Colon Carcinoma Metastatic in the Brain (tissue), 2 donors: ENCODE measurements around a stretch of chr13.

DNA sequence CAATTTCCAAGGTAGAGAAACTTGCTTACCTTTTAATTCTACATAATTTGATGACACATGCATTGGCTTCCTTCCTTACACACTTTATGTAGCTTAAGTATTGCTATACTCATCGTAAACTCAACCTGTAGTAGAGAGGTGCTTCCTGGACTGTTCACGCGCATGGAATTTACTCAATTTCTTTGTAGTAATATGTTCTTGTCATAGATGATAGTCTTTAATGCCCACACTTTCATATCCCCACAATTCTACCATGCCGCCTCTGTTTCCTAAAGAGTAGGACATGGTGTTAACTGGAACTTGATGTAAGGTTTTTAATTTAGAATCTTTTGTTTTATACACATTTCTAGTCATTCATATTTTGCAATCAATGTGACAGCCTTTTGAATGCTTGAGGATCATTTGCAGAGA is 160.8 kb downstream of the LMO7 start:
- PRO-cap, 2 experiments, result no peak in any of the 2 experiments

DNA sequence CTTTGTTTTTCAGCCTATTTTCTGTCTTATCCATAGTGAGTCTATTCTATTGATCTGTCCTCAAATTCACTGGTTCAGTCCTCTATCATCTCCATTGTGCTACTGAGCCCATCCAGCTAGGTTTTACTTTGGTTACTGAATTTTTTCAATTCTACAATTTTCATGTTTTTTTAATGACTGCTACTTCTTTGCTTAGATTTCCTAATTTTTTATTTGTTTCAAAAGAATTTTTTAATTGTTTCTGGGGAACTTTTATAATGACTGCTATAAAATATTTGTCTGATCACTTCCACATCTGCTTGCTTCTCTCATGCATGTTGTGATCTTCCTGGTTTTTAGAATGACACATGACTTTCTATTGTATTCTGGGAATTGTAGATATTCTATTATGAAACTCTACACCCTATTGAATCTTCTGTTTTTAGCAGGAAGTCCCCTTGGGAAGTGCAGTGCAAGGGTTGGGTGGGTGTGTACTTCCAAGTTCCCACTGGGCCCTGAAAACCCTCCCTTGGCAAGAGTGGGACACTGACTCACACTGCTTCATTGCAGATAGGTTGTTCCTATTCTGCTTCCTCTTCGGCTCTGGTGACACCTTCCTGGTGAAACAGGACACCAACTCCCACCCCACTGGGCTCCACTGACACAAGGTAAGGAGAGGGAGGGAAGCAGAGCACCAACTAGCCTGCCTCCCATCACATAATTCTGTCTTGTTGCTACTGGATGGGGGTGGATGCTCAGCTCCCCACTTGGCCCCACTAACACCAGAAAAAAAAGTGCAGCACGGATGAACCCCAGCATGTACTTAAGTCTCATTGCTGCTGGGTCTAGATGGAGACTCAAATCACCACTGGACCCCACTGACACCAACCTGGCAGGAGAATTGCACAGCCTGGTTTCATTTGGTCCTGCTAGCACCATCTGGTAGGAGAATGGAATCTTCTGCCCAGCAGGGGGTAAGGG is 121.8 kb downstream of the KCTD12 start:
- PRO-cap, 2 experiments, result no peak in any of the 2 experiments

DNA sequence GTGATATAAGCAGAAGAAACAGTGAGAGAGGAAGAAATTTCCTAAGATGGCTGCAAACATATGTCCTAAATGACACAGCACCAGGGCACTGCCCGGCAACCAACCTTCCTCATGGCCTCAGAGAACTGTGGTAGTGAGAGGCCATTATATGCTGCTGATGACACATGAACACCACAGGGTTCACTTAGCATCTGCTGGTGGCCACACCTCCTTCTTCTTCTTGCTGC is 88.2 kb downstream of the KCTD12 start:
- PRO-cap, 2 experiments, result no peak in any of the 2 experiments

DNA sequence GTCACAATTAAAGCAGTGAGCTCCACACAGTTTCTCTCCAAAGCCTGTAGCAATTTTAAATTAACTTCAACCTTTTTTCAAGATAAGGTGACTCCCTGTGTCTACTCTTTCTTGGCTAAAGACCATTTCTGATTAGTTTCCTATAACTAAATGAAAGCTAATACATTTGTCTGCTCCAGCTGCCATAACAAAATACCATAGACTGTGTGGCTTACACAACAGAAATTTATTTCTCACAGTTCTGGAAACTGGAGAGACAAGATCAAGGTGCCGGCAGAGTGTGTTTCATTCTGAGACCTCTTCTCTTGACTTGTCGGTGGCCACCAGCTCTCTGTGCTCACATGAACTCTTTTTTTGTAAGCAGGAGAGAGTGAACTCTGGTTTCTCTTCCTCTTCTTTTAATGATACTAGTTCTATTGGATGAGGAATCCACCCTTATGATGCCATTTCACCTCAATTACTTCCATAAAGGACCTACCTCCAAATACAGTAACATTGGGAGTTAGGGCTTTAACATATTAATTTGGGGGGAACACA is 11.8 kb downstream of the KCTD12 start:
- PRO-cap, 2 experiments, result no peak in any of the 2 experiments

GRCh38 chr13:76991303-76991818 is 520 bp upstream of the CLN5 start:
- PRO-cap, 2 experiments, result no peak in any of the 2 experiments

DNA sequence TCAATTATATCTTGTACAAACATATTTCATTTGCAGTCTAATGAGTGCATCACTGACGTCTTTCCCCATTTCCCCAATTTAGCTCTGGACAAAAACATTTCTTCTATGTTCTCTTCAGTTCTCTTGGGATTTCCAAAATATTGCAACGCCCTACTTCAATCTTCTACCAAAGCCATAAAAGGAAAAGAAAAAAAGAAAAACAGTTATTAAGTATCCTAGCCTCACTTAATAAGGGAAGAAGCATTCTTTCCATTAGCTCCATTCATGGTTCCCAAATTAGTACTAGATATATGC is 10.0 kb downstream of the FBXL3 start:
- PRO-cap, 2 experiments, result no peak in any of the 2 experiments

- PRO-cap, 2 experiments, result no peak in any of the 2 experiments
Measured at GRCh38 chr13:77051788-77052453, 25.0 kb upstream of the FBXL3 start.

GRCh38 chr13:77157881-77158242 is 130.9 kb upstream of the FBXL3 start:
- PRO-cap, 2 experiments, result no peak in any of the 2 experiments

GRCh38 chr13:77174212-77174688 is 147.3 kb upstream of the FBXL3 start:
- PRO-cap, 2 experiments, result no peak in any of the 2 experiments

GRCh38 chr13:77260265-77260624 is 66.6 kb downstream of the MYCBP2 start:
- PRO-cap, 2 experiments, result no peak in any of the 2 experiments

DNA sequence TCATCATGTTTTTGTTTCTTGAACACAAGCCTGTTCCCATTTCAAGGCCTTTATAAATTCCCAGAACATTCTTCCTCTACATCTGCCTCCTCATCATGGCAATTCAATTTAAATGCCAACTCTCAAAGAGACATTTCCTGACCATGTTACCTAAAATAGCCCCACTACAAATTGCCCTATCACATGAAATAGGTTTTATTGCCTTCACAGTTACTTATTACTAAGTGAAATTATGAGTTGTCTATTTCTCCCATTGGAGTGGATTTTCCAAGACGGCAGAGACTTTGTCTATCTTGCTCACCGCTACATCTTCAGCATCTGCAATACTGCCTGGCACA is 3.5 kb downstream of the MYCBP2 start:
- PRO-cap, 2 experiments, result no peak in any of the 2 experiments

DNA sequence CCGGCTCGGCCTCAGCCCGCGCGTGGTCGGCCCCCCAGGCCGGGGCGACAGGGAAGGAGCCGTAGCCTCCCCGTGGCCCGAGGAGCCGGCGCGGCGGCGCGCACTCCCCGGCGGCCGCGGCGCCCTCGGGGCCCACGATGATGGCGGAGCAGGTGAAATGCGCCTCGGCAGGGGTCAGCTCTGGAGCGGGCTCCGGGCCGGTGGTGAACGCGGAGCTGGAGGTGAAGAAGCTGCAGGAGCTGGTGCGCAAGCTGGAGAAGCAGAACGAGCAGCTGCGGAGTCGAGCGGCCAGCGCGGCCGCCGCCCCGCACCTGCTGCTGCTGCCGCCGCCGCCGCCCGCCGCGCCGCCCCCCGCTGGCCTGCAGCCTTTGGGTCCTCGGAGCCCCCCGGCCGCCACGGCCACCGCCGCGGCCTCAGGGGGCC is 301 bp downstream of the SLAIN1 start:
- PRO-cap, 2 experiments, result no peak in any of the 2 experiments

DNA sequence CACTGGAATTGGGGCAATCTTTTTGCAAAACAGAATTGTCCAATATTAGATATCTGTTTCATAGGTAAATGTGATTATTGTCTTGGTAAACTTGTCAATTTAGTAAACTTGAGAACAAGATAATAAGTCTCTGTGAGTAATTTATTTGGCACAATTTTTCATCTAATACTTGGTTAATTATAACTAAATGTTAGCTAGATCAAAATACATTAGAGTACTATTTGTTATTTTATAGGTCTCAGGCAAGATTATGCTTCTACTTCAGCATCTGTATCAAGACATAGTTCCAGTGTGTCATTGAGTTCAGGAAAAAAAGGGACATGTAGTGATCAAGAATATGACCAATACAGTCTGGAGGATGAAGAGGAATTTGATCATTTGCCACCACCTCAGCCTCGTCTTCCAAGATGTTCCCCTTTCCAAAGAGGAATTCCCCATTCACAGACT is 48.8 kb downstream of the SLAIN1 start:
- PRO-cap, 2 experiments, result no peak in any of the 2 experiments

- PRO-cap, 2 experiments, result no peak in any of the 2 experiments
Measured at GRCh38 chr13:77767272-77768086, 70.0 kb downstream of the SLAIN1 start.

DNA sequence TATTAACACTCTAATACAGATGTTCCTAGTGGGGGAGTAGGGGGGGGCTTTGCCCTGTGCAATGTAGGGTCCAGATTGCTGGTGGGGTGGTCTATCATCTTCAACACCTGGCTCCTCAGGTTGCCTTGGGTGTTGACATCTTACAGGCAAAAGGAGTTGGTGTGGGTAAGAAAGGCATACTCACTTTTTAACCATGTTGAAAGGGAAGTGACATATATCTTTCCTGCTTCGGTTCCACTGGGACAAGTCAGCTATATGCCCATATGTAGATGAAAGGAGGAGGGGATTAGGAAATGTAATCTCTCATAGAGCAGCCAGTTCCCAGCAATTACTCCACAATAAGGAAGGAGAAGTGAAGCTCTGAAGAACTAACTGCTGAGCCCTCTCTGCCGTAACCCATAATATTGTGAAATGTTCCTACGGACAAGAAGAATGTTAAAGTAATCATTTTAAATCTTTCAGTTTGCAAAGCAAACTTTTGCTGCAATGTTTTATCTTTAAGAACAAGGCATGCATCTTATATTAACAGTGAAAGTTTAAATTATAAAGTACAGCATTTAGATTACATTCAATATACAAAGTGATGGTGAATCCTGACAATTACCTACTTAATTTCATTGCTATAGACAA is 82.2 kb downstream of the EDNRB start:
- PRO-cap, 2 experiments, result no peak in any of the 2 experiments

DNA sequence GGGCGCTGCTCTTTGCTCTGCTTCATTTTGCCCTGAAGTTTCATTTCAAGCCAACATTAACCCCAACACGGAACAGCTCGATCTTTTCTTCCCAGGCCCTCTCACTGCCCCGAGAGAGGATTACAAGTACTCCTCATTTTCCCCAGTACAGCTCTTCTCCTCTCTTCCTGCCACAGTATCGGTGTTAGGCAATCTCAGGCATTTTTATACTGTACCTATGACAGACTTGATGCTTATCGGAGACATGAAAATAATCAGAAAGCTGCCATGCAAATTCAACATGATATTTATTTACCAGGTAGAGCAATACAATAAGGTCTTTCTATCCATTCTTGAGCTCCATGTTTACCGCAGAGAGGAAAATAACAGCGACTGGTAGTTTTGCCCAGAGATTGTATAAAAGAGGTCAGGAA is 1.3 kb upstream of the EDNRB start:
- PRO-cap, 2 experiments, result no peak in any of the 2 experiments

DNA sequence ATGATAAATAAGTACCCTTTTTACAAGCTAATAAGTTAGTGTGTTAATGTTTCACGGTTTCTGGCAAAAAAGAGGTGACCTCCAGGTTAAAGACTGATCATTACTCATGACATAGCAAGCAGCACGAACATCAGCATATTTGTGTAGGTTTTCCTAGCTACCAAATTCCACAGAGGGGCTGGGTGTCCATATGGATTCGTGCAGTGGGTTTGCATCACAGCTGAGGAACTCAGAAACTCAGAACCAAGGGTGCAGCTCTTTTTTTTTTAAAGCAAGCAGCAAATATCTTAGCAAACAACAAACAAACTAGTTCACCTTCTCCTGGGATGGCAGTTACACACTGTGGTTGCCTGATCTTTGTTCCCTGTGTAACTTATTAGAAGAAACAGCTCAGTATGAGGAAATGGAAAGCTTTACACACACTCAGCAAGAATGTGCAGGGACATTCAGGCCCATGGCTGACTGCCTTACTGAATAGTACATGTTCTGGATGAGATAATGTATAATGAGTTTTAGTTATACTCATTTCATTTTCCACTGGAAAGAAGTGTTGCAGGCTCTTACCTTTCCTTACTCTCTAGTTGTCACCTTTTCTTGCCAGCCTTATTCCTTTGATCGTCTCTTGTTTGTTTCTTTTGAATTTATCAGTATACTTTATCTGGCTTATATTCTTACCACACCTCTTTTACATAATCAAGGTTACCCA is 4.2 kb downstream of the NDFIP2 start:
- PRO-cap, 2 experiments, result no peak in any of the 2 experiments

- PRO-cap, 2 experiments, result no peak in any of the 2 experiments
Measured at GRCh38 chr13:79779680-79780159, 298.8 kb downstream of the NDFIP2 start.

DNA sequence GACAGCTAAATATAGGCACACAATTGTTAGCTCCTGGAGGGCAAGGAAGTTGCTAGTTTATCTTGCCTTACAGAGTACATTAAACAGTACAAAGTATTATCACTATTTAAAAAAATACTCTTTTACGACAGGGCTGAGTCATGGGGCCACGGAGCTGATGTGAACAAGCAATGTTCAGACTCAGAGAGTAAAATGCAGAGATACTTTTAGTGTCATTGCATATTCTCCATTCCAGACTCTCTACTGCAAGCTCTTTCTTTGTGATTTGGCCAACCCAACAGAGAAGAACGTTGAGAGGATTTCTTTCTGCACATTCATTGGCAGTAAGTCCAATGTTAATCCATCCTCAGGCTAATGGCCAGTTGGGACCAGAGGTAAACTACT is 352.3 kb downstream of the SPRY2 start:
- PRO-cap, 2 experiments, result peak in 1 of 2 experiments; most common plus-strand start position 183 of the sequence (in 1); most common minus-strand start position 80 of the sequence (in 1)

GRCh38 chr13:80086379-80086800 is 254.5 kb downstream of the SPRY2 start:
- PRO-cap, 2 experiments, result no peak in any of the 2 experiments